Tongue (tissue), 2 donors: ENCODE measurements around a stretch of chr17.

- RAMPAGE, long total RNA, result no peak
Observed at GRCh38 chr17:17675810-17676733, 5.2 kb upstream of the RAI1 start.

GRCh38 chr17:17681688-17682675 is 724 bp downstream of the RAI1 start:
- RAMPAGE, long total RNA, result no peak

DNA sequence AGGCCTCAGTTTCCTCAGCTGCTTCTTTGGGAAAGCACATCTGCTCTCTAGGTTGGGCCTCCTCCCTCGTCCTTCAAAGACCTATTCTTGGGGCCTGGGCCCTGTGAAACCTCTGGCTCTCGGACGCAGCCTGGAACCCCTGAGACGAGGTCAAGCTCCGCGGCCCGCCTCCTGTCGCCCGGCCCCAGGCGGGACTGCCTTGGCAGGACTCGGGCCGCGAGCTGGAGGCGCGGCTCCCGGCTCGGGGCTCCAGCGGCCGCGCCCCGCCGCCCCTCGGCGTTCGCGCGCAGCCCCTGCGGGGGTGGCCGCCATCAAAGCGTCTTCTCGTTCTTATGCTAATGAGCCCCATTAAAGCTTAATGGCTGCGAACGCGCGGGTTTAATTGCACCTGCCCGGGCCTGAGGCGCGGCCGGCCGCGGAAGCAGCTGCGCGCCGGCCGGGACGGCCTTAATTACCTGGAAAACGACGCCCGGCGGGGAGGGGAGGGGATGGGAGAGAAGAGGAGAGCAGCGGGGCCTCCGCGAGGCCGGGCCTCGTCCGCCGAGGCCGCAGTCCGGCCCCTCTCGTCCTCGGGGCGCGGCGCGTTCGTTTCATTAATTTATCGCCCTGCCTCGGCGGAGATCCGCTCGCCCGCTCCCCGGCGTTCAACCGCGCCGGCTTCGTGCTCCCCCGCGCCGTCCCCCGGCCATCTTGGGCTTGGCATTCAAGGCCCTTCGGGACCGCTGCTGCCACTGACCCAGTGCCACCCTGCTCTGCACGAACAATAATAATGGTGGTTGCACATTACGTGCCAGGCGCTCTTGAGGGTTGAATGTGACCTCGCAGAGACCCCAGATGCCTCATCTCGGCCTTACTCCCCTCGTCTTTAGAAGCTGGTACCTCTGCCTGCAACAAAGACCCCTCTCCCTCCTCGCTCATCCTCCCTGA is 19.2 kb downstream of the RAI1 start:
- RAMPAGE, long total RNA, result no peak

- RAMPAGE, long total RNA, result no peak
Observed at GRCh38 chr17:17746115-17746447, 64.8 kb downstream of the RAI1 start.

DNA sequence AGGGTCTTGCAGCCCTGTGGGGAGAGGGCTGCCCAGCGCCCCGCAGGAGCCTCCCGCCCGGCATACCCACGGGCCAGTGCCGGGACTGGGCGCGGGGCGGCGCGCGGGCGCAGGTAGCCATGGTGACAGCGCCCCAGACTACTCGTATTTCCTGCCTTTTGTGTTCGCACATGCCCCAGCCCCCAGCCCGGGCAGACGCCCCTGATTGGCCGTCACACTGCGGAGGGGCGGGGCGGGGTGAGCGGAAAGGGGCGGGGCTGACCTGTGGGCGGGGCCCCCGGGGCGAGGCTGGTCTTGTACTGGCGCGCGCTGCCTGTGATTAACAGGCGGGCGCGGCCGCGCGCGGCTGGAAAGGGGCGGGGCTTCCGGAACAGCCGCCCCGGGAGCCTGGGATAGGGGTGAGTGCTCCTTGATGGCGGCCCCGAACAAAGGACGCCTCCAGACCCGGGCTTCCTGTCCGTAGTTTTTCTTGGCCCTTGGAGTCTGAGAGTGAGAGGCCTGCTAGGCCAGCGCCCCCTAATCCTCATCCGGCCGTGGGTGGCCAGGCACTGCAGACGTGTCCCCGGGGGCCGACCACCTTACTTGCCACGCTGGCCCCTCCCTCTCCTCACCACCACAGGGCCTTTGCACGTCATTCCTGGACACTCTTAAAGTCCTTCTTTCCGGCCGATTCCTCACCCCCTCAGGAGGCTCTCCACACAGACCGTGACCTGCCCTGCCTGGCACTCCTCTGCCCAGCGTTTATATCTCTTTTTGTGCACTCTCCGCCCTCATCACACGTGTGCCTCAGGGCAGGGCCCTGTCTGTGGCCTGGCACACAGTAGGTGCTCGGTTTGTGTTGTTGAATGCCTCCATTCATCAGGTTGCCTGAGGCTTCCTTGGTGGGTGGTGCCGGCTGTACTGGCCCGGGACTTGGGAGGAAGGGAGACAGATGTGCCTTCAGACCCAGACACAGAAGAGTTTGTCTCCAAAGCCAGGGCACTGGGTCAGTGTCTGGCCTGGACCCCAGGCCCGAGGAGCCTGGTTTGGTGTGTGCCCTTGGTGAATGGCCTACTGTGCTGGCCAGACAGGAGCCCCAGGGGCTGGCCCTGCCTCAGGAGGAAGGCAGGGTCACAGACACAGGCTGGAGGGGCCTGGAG is 71.2 kb downstream of the RAI1 start:
- RAMPAGE, long total RNA, result no peak

GRCh38 chr17:17782635-17783067 is 54.1 kb downstream of the SREBF1 start:
- RAMPAGE, long total RNA, result no peak

- RAMPAGE, long total RNA, result no peak
Observed at GRCh38 chr17:17821958-17823196, 14.4 kb downstream of the SREBF1 start.

DNA sequence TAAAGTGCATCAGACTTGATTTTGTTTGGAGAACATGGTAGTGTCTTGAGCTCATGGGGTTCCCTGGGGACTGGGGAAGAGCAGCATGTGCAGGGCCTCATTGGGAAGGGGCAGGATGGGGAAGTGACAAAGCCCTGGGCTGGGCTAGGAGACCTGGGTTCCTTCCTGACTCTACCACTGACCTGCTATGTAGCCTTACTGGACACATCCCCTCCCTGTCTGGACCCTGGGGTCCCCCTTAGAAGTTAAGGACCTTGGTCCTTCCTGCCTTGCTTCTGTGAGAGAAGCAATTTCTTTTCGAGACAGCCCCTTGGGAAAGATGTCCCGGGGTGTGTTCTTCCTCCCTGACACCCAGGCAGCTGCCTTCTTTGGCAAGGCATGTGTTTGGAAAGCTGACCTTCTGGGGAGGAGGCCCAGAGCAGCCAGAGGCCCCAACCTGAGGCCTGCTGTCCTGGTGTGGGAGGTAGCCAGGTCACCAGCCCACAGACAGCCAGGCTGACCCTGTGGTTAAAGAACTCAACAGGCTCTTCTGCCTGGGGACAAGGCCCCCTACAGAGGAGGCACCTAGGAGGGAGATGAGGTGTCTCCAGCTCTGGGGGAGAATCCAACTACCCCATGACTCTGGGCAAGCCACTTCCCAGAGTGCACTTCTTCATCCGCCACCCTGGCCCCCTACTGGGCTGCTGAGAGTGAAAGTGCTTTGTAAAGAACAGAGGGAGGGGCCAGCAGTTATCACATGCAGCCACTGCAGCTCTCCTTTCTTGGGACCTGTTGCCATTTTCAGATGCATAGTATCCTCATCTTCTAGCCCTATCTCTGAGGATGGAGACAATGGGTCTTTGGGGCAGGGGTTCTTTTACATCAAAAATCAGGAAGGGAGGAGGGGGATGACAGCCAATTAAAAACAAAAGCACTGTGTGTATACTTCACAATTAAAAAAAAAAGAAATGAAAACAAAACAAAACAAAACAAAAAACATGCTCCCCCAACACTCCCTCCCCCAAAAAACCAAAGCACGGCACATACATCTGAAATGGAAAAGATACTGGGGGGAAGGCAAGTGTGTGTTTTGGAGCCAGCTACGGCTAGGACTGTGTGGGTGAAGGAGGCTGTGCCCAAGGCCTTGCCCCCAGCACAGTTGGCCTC is 13.1 kb upstream of the SREBF1 start:
- RAMPAGE, long total RNA, result no peak

DNA sequence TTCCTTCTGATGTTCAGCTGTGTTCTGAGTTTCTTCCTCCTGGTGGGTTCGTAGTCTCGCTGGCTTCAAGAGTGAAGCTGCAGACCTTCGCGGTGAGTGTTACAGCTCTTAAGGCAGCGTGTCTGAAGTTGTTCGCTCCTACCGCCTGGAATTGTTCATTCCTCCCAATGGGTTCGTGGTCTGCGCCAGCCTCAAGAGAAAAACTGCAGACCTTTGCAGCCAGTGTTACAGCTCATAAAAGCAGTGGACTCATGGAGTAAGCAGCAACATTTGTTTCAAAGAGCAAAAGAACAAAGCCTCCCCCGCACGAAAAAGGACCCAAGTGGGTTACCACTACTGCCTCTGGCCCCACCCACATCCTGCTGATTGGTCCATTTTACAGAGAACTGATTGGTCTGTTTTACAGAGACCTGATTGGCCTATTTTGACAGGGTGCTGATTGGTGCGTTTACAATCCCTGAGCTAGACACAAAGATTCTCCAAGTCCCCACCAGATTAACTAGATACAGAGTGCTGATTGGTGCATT is 16.3 kb downstream of the TOM1L2 start:
- RAMPAGE, long total RNA, result no peak

DNA sequence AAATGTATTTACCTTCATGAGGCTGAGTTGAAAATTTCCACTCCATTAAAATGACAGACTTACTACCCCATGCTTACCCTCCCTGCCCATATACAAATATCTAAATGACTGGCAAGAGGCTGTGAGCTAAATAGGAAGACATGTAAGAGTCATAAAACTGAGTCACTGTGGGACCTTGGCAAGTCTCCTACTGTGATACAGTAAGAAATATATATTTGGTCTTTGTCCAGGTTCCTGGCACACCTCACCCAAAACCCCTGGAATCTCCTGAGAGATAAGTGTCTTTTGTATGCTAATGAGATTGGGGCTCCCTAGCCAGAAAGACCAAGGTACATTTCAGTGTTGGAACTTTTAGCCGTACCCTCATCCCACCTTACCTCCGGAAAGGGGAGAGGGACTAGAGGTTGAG is 13.7 kb downstream of the TOM1L2 start:
- RAMPAGE, long total RNA, result no peak

DNA sequence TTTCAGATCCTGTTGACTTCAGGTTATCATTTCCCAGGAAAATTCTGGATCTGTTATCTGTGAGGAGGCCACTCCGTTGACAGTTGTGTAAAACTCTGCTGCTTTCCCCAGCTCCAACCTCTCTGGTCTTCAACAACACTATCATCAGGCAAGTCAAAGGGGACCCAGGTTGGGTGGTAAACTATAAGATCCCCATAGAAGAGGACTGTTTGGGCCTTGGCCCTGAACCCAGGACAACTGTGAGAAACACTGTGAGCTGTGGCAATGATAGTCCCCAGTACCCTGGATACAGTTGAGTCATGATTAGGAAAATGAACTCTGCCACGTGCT is 1.1 kb downstream of the DRC3 start:
- RAMPAGE, long total RNA, result no peak

GRCh38 chr17:18040324-18041199 is 1.4 kb downstream of the GID4 start:
- RAMPAGE, long total RNA, result no peak

DNA sequence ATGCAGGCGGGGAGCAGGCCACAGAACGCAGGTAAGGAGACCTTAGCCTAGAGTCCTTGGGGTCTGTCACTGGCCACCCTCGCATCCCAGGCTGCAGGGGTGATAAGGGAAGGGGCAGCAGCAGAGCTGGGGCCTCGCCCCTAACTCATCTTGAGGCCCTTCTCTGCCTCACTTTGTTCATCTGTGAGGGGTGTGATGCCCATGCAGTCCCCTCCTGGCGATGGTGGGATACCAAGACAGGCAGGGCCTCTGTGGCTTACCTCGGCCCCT is 173 bp downstream of the MYO15A start:
- RAMPAGE, long total RNA, result no peak

DNA sequence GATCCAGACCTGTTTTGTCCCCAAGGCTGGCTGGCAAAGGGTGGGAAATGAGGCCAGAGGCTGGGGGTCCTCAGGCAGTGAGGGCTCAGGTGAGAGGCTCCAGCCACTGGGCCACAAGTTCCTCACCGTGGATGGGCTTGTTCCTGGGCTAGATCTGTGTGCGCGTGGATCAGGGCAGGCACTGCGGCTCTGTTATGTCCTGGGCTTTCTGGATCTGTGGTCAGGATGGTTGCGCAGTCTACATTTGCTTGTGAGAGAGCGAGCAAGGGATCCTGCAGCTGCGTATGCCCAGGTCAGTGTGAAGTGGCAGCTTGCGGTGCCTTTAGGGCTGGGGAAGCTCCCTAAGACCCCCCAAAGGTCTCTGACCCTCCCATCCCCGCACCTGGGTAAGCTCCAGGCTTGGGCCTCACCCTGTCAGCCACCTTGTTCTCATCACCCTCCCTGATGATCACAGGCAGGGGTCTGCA is 705 bp downstream of the MYO15A start:
- RAMPAGE, long total RNA, result no peak

- RAMPAGE, long total RNA, result no peak
Observed at GRCh38 chr17:18115423-18115954, 6.9 kb downstream of the MYO15A start.

DNA sequence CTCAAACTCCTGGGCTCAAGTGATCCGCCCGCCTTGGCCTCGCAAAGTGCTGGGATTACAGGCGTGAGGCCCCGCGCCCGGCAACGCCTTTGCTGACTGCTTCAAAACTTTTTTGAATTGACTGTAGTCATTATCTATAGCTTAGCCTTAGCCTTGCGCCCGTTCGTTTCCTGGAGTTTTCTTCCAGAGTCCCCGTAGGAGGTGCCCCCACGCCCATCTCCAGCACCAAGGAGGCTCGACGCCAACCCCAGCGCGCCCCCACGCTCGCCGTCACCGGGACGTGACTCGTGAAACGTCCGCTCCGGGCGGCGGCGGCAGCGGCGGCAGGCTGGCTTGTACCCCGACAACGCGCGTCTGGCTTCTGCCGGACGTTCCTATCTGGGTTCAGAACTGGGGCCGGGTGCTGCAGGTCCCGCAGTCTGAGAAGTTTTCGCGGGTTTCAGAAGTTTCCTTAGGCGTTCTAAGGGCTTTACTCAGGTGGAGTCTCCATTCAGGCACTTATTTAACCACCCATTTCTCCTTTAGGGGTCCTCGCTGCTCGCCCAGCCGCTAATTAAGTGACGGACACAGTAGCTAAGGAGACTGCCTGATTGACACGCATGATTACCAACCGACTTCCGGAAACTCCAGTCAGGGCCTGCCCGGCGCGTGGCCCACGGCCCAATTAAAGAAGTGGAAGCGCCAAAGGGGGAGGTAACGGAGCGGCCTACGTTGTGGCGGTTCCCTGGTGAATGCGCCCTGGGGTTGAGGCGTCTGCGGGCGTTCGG is 656 bp upstream of the ALKBH5 start:
- RAMPAGE, long total RNA, result no peak

DNA sequence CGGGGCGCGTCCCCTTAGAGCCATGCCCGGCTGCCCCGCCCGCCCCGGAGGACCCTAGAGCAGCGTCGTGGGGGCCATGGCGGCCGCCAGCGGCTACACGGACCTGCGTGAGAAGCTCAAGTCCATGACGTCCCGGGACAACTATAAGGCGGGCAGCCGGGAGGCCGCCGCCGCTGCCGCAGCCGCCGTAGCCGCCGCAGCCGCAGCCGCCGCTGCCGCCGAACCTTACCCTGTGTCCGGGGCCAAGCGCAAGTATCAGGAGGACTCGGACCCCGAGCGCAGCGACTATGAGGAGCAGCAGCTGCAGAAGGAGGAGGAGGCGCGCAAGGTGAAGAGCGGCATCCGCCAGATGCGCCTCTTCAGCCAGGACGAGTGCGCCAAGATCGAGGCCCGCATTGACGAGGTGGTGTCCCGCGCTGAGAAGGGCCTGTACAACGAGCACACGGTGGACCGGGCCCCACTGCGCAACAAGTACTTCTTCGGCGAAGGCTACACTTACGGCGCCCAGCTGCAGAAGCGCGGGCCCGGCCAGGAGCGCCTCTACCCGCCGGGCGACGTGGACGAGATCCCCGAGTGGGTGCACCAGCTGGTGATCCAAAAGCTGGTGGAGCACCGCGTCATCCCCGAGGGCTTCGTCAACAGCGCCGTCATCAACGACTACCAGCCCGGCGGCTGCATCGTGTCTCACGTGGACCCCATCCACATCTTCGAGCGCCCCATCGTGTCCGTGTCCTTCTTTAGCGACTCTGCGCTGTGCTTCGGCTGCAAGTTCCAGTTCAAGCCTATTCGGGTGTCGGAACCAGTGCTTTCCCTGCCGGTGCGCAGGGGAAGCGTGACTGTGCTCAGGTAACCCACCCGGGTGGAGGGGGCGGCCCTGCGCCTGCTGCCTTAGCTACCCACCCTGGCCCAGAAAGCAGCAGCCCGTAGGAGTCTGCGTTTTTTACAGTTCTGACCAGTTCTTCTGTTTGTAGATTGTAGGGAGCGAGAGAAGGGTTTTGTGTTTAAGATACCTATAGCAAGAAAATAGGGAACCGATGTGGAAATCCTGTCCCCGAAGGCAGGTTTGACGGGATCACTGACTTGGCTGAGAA is 885 bp downstream of the ALKBH5 start:
- RAMPAGE, long total RNA, result no peak

DNA sequence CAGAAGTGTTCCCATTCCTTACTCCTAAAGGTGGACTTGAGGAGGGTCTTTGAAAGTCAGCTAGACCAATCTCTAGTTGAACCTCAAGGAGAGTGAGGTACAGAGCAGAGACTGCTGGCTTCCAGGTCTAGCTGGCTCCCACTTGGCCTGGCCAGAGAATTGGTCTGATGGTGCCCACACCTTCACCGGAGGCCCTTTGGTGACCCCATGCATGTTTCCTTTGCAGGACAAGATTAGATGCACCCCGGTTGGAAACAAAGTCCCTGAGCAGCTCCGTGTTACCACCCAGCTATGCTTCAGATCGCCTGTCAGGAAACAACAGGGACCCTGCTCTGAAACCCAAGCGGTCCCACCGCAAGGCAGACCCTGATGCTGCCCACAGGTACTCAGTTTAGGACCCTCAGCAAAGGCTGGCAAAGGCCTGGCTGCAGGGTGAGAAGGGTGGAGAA is 18.8 kb upstream of the LLGL1 start:
- RAMPAGE, long total RNA, result no peak

GRCh38 chr17:18208067-18209039 is 17.1 kb upstream of the LLGL1 start:
- RAMPAGE, long total RNA, result no peak

DNA sequence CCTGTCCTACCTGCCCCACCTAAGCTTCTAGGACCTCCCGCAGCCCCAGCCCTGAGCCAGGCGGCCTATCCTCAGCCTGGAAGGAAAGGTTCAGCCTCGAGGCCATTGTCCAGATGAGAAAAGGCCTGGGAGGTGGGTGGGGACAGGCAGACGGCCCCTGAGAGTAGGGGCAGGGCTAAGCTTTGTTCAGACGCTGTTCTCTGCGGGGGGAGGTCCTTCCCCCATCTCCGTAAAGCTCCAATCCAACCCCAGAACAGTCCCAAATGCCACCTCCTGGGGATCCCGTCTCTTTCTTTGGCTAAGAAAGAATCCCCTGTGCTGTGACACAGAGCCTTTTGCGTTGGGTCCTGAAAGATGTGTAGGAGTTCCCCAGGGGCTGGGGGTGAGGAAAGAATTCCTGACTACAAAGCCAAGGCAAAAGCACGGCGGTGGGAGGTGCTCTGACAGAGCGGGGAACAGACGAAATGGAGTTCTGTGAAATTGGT is 746 bp upstream of the LLGL1 start:
- RAMPAGE, long total RNA, result no peak